Measurements from ENCODE around the genes GPR35 and AQP12B.

DNA sequence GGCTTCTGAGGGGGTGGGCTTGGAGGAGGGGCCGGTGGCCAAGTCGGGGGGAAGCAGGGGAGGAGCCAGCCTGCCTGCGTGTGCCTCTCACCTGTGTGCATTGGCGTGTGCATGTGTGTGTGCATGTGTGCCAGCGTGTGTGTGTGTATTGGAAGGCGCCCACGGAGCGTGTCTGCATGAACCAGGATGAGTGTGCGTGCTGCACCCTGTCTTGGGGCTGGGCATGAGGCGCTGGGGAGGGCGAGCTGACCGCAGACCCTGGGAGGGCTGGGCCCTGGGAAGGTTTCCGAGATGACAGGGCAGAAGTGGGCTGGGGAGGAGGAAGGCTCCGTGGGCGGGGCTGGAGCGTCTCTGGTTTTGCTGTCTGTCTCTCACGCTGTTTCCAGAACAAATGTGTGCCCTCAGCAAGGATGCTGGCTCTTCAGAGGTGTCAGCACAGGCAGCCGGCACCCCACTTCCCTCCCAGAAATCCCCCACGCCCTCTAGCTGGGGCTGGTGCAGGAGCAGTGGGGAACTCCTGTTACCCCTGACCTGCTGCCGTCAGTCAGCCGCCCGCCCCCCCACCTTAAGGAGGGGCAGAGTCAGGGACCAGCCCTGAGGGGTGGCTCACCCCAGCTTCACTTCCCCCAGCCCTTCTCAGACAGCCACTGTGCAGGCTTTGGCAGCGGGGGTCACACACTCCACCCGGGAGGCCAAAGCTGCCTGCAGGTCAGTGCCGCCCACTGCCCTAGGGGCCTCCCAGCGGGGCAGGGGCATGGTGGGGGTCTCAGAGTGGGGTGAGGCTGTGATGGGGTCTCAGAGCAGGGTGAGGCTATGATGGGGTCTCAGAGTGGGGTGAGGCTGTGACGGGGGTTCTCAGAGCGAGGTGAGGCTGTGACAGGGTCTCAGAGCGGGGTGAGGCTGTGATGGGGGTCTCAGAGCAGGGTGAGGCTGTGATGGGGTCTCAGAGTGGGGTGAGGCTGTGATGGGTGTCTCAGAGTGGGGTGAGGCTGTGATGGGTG lies at the start of gene GPR35:
TSS of gene GPR35 (plus strand) at position 620 of the 1,001 bp plus-strand sequence.
- PRO-cap, result bidirectional peak, plus-strand start at position 620 of the sequence, minus-strand start at position 393 of the sequence

- PRO-cap, result no peak
Measured at GRCh38 chr2:240682625-240683245, at the start of gene AQP12B. AQP12B (minus strand) TSS chr2:240682885.

DNA sequence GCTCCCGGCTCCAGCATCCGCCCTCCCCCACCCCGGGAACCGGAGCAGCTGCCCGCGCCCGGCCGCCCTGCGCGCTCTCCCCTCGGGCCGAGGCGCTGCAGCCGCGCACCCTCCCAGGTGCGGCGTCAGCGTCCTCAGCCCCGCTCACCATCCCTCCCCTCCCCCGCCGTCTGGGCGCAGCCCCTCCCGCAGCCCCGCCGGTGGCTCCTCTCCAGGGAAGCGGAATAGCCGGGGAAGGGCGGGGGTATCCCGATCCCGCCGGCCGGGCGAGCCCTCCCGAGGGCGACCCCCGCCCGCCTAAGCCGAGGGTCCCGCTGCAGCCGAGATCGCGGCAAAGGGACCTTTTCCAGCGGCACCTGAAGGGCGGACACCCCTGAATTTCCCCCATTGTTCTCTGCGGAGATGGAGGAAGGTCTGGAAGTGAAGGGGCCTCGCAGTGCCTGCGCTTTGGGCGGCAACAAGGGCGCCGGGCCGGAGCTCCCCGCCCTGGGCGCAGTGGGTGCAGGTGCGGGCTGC lies 428 bp downstream of the KIF1A start:
- PRO-cap, result no peak

- PRO-cap, result no peak
Measured at GRCh38 chr2:240857053-240858090, 11.3 kb upstream of the AGXT start.

DNA sequence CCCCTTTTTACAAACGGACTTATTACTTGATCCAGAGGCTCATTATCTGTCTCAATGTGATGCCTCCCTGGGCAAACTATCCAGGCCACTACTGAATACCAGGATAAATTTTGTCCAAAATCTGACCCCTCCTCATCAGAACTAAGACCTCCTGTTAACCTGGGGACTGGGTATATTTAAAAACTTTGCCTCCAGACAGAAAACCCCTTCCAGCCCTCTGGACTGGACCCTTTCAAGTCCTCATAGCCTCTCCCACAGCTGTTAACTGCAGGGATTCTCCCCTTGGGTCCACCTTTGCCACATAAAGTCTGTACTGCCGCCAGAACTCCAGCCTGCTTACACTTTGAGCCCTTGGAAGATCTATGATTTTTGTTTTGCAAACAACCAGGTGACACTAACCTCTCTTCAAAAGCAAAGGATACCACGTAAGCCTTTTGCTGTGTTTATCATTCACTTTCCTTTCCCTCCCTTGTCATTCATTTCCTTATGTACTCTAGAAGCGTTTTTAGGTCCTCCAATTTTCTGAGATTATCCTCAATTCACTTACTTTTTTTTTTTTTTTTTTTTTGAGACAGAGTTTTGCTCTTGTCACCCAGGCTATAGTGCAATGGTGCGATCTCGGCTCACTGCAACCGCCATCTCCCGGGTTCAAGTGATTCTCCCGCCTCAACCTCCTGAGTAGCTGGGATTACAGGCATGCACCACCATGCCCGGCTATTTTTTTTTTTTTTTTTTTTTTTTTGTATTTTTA lies 4.1 kb upstream of the AGXT start:
- PRO-cap, result no peak

GRCh38 chr2:240870829-240872013 lies 2.6 kb downstream of the AGXT start:
- PRO-cap, result no peak

GRCh38 chr2:240874061-240874382 lies 5.4 kb downstream of the AGXT start:
- PRO-cap, result bidirectional peak, plus-strand start at chr2:240874316, minus-strand start at chr2:240874203

DNA sequence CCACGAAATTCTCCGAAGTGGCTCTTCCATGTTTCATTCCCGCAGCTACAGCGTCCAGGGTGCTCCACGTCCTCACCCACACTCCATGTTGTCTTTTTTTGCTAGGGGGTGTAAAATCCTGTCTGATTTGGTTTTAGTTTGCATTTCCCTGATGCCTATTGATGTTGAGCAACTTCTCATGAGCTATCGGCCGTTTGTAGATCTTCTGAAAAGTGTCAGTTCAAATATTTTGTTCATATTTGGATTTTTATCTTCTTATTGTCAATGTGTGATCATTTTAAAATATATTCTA lies 11.5 kb downstream of the AGXT start:
- PRO-cap, result no peak

DNA sequence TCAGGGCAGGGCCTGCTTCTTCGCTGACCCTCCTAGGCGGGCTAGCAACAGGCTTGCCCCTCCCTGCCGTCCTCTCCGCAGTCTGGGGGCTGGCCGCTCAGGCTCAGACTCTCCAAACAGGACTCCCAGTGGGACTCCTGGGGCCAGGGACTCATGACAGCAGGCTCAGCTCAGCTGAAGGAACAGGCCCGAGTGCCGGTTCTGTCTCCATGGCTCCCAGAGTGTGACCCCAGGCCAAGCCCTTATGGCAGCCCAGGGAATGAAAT lies 1.1 kb downstream of the SNED1 start:
- PRO-cap, result no peak

DNA sequence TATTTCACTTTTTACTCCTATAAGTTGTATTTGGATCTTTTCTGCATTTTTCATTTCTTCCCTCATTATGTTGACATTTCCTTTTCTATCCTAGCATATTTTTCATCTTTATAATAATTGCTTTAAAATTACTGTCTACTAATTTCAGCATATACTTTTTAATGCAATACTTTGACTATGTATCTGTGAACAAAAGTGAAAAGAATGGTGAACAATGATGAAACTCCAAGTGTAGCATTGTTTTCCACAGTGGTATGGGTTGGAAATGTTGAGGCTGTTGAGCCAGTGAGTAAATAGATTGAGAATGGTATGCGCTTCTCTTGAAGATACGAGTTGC lies 7.8 kb downstream of the SNED1 start:
- PRO-cap, result no peak

GRCh38 chr2:241048397-241049292 lies 50.2 kb downstream of the SNED1 start:
- PRO-cap, result no peak

DNA sequence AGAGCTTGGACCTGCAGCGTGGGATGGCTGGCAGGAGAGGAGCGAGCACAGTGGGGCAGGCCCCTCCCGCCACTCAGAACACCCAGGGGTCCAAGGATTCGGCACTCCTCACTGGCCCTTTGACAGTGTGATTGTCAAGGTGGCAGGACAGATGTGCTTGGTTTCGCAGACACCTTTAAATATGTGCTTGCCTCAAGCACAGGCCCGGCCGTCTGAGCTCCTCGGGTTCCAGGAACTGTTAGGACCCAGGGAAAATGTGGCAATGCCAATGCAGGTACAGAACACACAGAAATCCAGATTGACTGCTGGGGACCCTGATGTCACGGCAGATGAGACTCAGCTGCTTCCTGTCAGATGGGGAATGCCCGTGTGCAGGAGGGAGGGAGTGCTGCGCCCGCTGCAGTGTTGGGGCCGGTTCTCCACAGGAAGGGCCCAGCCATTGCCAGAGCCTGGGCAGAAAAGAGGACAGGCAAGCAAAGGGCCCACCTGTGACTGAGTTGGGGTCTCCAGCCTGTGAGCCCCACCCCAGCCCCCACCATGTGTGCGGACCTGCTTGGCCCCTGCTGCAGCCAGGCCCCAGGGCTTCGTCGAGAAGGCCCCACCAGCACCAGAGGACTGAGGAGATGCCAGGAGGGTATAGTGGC lies 50.9 kb downstream of the MTERF4 start:
- PRO-cap, result no peak

DNA sequence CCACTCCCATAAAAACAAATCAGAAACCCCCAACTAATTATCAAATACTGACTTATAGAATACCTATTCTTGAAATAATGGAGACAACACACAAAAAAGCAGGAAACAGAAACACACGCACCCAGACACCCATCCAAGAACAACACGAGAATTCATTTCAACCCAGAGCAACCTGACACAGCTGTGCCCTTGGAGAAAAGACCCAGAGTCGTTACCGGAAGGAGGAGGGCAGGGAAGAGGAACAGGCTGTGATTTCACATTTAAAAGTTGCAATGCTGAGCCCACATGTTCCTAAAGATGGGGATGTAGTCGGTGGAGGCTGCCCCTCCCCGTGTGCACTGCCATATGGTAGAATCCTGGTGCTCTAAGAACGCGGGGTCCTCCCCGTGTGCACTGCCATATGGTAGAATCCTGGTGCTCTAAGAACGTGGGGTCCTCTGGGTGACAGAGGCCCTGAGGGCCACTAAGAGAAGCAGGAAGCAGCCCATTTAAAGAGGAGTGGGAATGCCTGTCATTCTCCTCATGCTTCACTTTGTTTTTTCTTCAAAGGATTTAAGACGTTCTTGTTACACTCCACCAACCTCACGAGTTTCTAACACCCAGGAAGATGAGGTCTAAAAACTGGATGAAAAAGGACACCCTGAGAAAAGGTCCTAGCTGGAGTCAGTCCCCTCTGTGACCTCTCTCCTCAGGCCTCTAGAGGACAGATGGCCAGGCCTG lies 10.8 kb downstream of the MTERF4 start:
- PRO-cap, result no peak

GRCh38 chr2:241094186-241094822 lies 7.8 kb downstream of the MTERF4 start:
- PRO-cap, result no peak

DNA sequence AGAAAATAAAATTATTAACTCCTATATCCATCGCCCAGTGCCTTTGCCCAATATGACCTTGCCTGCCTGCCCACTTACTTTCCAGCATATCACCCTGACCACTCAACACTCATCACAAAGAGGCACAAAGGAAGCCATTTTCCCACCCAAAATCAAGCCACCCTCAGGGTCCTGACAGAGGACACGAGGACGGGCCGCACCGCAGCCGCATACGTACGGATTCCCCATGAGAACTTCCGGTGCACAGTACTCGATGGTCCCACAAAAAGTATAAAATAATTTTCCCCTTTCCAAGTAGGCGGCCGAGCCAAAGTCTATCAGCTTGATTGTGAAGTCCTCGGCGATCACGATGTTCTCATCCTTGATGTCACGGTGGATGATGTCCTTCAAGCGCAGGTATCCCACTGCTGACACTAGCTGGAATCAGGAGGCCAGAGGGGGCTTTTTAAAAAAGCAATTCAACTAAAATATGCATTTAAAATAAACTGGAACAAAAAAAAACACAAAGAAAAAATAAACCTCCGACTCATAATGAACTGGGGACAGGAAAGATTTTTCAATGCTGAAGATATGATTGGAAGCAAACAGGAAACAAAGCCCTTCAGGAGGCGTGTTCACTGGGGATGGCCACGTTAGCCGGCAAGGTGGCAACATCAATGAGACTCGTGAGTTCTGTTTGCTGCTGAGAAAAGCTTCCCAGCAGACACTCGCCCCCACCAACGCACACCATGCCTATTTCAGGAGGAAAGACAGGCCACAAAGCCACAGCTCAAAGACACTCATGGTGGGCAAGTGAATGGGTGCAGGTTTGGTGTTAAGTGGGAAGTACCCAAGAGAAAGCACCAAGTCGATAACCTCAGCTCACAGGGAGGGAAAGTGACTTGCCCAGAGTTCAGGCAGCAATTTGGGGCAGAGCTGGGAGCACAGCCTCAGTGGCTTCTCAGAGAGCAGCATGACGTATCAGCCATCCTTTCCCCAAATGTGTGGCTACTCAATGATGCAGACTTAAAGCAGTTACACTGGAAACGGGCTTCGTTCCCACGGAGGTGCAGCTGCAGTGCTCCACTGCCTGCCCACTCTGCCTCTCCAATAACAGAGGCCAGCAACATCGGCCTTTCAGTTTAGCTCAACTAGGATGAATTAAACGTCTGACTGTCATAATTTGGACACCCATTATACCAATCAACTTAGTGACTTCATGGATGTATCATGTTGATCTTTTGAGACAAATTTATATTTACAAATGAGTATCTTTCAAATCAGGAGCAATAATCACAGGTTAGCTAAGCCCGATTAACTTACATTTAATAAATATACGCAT lies 10.4 kb upstream of the MTERF4 start:
- PRO-cap, result bidirectional peak, plus-strand start at position 659 of the sequence, minus-strand start at position 658 of the sequence

DNA sequence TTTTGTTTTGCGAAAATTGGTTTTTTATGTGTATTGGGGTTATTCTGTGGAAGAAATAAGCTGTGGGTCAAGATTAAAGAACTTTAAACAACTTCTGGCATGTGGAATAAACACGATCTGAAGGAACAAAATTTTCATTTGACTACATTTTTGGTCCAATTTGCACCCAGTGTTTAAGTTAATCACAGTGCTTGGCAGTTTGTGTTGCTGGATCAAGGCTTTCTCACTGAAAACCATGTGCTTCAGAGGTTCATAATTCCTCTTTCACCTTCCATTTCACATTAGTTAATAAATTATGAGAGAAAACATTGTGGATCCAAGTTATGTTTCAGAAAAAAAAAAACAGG lies 2.0 kb downstream of the SEPTIN2 start:
- PRO-cap, result no peak

DNA sequence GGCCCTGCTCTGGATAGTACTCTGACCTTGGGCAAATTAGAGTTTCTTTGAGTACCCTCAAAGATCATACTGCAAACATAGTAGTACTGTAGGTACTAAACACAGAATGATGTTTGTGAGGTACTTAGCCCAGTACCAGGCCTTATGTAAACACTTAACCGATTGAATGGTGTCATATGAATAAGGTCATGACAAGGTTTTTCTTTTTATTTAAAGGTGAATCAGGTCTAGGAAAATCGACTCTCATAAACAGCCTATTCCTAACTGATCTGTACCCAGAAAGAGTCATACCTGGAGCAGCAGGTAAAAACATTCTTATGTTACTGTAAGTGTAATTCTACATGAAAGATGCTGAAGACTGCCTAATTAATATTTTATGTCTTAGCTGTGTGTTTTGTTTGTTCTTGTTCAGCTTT lies 19.2 kb downstream of the SEPTIN2 start:
- PRO-cap, result no peak

DNA sequence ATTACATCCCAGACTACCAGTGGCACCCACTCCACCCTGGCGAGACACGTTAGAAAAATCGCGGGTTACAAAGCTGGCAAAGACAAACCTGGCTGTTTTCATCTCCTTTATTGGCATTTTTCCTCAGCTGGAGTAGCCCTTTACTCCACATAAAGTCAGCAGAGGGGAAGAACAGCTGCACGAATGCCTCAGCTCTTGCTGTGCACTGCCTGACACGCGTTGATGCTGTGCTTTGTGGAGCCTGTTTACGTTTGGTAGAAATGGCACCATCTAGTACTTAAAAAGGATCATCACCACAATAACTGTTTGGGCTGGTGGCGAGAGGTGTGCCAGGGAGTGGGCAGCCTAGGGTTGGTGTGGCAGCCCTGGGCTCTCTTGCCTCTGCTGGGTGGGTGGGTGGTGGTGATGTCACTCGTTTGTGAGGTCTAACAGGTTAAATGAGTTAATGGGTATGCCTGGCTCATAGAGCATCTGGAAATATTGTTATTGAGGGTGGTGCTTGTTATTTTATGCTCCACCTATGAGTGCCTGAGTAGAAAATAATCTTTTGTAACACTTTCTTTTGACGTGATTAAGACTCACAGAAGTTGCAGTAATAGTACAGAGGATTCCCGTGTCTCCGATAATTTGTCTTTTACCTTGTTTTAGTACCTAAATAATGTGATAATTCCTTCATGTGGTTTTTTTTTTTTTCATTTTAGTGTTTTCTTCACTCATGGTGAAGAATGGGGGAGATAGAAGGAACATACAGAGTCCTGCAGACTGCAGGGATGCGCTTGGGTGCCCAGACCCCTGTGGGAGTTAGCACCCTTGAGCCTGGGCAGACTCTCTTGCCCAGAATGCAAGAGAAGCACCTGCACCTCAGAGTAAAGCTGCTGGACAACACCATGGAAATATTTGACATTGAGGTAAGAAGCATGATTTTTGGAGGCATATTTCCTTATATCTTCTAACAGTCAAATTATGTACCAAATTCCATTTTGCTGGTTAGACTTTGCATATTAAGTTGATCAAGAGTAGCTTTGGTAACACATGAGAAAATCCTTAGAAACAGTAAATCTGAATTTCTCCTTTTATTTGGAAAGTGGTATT lies 16.6 kb downstream of the FARP2 start:
- PRO-cap, result no peak

DNA sequence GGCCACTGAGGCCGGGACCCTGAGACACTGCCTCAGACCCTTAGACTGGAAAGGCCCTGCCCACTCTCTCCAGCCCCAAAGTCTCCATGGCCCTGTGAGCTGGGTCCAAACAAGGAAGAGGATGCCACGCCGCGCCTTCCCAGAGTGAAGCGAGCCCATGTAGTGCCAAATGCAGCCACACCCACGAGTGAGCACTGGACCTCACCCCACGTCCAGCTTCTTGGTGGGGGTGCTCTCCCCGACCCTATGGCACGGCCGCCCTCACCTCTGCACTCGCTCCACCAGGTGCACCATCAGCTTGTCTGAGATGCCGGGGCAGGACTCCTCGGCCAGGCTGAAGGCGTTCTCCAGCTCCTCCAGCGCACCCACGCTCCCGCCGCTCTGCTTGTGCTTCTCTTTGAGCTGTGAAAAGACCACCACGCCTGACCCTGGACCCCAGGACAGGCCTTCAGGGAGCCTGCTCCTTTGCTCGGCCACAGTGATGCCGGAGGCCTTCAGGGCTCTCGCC lies 12.2 kb downstream of the STK25 start:
- PRO-cap, result no peak

- PRO-cap, result no peak
Measured at GRCh38 chr2:241541367-241541612, 17.3 kb upstream of the BOK start.